Fibroblast of villous mesenchyme (primary cell): ENCODE data around the genes ETNK2, CNTN2, NUAK2 and MFSD4A.

DNA sequence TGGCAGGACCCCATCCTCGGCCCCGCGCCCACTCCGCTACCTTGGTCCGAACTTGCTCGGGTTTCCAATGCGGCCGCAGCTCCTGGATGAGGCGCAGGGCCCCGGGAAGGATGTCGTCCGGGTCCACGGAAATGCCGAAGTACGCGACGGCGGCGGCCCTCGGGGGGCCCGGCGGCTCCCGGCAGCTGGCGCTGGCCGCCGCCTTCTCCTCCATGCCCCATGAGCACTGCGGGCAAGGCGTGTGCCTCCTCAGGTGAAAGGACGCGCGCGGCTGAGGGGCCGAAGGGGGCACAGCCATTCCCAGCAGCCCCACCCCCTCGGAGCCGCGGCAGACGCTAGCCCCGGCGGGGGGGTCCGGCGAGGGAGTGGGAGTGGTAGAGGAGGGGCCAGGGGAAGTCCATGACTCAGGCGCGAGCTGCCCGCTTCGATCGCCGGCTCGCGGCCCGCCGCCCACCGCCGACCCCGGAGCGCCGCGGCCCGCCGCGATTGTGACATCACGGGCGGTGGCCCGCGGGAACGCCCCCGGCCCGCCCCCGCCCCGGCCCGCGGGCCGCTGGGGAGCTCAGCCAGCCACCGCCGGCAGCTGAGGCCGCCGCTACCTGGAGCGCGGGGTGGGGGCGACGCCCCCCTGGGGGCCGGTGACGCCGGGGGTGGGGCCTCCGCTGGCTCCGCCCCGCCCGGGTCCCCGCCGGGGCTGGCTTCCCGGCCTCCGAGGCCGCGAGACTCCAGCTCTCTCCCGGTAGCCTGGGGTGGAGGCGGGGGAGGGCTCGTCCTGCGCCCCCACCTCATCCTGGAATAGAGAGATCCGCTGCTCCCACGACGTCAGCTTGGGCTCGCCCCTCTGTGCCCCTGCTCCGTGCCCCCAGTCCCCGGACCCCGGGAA lies at the start of gene ETNK2:
TSS of gene ETNK2 (minus strand) at position 490 of the 883 bp plus-strand sequence.
- CAGE, long polyA plus RNA = no peak

DNA sequence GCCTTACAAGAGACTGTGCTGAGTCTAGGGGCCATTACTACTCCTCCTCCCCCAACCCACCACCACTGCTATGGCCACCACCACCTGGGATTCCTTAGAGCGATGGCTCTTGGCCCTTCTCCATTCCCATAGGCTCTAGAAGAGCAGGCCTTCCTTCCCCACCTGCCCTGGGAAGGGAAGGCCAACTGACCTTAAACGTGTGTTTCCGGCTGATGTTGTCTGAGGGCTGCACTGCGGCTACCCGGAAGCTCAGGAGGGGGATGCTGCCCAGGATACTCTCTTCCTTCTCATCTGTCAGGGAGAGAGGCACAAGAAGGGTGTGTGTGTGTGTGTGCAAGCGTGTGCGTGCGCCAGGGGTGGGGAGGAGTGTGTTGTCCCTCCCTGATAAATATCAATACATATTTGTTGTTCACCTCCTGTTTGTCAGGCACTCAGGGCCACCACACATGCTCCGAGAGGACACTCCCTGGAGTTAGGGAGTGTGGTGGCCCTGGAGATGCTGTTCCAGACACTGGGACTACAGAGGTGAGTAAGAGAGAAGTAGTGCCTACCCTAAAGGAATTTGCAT lies 51.0 kb upstream of the GOLT1A start:
- CAGE, long polyA plus RNA = no peak

DNA sequence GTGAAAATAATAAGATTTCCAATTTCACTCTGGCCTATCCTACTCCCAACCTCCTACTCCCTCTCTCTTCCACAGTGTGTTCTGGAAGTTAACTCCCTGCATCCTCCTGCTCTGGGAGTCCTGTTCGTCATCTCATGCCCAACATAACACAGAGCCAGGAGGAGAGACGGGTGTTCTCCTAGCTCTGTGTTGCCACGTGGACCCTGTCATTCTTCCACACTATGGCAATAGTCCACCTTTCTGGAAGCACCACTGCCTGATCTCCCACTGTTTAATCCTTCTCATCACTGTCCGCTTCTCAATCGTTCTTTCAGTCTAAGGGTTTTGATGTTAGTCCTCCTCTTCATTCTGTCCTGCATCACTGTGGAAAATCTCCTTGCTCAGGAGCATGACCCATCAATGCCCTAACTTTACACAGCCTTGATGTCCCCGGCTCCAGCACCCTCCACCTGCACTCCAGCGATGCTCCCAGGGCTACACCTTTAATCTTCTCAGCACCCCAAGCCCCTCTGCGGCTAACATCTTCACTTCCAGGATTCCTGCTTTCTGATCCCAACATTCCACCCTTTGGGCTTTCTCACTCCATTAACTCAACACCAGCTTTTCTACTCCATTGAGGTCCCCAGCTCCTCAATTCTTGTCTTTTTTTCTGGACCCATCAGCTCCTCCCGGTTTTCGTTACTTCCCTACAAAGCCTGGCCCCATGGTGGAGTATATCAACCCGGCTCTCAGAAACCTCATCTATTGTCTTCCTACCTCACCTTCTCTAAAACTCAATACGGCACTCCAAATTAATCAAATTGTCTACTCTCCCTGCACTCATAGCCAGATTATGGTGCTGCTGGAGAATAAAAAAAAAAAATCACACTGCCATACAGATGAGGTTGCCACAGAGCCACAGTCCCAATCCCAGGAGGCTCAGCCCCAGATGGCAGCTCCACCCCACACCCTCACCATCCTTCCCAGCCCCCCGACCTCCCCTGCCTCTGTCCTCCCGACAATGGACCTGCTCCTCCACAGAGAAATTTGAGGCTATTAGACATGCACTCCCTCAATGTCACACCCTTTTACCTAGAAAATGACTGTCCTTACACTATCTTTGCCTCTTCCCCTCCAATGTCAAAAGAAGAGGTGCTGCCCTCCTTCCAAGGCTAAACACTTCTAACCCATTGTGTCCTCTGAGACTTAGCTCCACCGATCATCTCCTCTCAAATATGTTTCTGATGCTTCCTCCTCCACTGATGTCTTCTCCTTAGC lies 55.2 kb upstream of the GOLT1A start:
- CAGE, long polyA plus RNA = no peak

DNA sequence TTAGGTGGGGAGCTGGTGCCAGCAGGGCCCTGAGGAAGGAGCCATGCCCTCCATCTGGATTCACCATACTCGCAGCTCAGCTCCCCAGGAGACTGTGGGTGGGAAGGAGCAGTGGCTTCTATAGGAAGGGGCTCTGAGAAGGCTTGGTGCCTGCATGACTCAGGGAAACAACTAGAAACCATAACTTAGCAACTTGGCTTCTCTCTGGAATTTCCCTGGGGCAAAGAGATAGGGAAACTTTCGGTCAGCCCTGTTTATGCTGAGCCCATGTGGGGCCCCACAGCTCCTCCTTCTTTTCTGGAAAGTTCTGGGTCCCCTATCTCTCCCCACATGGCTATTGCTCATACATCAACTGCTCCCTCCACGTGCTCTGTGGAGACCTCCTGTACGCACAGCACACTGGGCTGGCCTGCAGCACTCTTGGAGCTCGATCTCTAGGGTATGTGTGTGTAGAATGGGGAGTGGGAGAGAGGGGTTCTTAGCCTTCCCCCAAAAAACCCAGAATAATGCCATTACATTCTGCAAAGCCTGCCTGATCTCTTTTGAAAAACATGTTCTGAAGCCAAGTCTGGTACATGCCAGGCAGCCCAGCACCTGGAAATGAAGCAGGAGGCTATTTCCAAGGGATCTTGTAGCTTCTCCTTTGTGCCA lies 39.3 kb downstream of the PLEKHA6 start:
- CAGE, long polyA plus RNA = no peak

- CAGE, long polyA plus RNA = no peak
These were observed 24.8 kb downstream of the PLEKHA6 start for GRCh38 chr1:204334913-204335282.

DNA sequence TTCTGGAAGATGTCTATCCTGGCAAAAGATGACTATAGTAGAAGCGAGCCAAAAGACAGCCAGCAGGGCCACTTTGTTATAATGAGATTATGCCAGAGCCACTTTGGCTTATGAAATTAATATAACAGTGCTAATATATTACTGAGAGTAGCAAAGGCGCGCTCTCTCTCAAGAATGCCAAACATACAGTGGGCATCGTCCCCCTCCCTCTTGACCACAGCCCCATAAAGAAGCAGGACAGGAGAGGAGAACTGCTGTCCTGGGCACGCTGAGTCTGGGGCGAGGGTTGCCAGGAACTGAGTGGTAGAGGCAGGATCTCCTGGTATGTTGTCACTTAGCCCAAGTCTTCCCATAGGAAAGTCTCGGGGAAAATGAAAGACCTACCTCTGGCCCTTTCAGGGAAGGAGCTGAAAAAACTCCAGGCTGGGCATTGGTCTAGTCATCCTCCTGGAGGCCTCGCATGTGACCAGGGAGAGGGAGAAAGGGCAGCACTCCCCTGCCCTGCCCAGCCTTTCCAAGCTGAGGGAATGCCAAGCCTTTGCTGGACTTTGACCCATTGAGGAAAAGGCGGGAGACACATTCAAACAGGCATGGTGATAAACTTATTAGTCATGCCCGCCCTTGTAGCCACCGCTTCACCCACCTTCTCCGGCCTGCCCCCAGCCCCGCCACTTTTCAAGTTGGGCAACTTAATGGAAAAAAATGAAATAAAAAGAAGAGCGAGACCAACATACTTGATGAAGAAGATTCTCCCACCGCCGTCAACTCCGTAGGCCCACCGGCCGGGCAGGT lies 17.3 kb upstream of the PLEKHA6 start:
- CAGE, long polyA plus RNA = no peak

DNA sequence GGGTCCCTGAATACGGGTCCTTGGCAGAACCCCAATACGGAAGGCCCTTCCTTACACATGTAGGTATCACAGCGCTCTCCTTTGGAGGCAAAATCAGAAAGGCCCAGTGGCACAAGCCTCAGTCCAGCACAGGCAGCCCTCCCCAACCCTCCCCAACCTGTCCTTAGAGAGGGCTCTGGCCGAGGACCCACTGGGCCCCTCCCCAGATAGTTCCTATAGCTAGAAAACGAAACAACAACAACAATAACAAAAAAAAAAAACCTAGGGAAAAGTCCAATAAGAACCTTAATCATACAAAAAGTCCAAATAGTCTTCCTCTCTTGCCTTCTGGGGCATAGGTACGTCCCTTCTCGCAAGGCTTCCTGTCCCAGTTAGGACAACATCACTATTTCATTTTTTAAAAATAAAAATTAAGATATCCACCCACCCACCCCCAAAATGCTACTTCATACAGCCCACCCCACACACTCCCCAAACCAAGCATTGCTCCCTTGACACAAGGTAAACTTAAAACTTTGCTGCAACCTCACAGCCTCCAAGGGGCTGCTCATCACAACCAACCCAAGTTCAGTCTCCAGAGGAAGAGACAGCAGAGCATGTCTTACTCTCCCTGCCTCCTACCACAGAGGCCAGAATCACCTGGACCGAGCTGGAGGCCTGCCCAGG lies 12.6 kb upstream of the PPP1R15B start:
- CAGE, long polyA plus RNA = no peak

- CAGE, long polyA plus RNA = no peak
These were observed 32.2 kb upstream of the PPP1R15B start for GRCh38 chr1:204443795-204444242.

- CAGE, long polyA plus RNA = no peak
These were observed 5.0 kb downstream of the MDM4 start for GRCh38 chr1:204521101-204521693.

DNA sequence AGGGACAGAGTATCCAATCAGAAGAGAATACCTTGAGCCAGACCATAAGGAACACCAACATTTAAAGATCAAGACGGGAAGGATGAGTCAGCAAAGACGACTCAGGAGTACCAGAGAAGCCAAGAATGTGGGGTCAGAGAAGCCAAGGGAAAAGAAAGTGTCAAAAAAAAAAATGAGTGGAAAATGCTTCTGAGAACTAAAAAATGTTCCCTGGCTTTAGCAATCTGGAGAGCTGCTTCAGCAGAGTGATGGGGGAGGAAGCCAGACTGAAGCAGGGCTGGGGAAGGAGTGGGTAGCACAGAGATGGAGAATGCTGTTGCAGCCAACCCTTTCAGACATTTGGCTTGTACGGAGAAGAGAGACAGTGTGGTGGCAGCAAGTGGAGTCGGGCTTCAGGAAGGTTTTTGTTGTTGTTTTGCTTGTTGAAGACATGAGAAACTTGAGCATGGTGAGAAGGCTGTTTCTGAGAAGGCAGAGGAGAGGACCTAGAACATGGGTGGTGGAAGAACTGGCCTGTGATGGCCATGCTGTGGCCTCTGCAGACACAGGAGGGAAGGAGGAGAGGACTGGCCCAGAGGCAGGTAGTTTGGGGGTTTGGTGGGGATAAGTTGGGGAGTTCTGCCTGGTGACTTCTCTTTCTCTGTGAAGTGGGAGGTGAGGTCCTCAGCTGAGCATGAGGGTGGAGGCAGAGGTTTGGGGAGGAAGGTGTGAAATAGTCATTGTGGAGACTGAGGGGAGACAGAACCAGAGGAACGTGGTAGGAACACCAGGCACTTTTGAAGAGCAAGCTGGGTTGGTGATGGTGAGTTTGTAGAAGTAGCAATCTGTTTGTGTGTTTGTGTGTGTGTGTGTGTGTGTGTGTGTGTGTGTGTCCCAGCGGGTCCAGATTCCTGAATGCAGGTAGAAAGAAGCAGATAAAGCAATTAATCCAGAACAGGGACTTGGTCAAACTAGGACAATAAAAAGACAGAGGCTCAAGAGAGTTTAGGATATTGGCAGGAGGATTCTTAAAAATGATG lies 14.7 kb downstream of the LRRN2 start:
- CAGE, long polyA plus RNA = no peak

- CAGE, long polyA plus RNA = no peak
These were observed 52.4 kb upstream of the CNTN2 start for GRCh38 chr1:204990534-204991097.

DNA sequence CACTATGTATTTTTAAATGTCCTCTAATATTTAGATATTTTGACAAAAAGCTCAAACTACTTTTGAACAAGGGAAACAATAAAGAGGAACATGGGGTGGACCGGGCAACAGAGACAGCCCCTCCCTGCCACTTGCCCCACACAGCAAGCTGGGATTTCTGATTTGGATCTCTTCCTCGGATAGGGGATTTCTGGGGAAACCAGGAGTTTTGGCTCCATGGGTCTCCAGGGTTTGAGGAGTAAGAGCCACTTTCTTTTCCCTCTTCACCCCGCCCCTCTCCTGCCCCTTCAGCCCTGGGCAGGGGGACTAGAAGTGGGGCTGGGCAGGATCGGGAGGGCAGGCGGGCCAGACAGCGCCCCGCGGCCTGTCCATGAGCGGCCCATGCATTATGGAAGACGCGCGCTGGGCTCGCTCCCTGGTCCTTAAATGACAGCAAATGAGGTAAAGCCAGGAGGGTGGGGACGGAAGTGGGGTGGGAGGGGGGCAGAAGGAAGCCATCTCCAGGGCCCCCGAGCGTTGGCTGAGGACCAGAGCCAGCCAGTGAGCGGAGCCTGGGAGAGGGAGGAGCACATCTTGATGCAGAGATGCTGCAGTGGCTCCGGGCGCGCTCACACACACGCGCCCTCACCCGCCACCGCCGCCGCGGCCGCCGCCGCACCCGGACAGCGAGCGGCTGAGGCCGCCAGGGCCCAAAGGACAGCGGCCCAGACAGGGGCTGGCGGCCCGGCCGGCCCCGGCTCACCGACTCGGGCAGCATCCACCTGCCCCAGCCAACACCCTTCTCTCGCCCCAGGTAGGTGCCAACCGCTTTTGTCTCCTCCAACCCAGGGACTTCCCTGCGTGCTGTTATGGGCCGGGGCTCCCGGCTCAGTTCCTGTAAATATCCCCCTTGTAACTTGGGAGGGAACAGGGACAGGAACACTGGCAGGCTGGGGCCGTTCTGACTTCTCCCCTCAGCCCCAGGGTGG lies at the start of gene CNTN2:
TSS of gene CNTN2 (plus strand) at position 611 of the 968 bp plus-strand sequence.
- CAGE, long polyA plus RNA = no peak

- CAGE, long polyA plus RNA = no peak
These were observed 19.8 kb downstream of the TMCC2 start for GRCh38 chr1:205247319-205248072.

- CAGE, long polyA plus RNA = no peak
These were observed at the start of gene NUAK2 for GRCh38 chr1:205321128-205322410. Gene NUAK2 (minus strand): TSS chr1:205321745.

GRCh38 chr1:205568506-205569486 lies at the start of gene MFSD4A:
Gene MFSD4A (plus strand): TSS chr1:205569014.
- CAGE, long polyA plus RNA = no peak

- CAGE, long polyA plus RNA = no peak
These were observed 17.4 kb downstream of the ELK4 start for GRCh38 chr1:205614242-205614932.

DNA sequence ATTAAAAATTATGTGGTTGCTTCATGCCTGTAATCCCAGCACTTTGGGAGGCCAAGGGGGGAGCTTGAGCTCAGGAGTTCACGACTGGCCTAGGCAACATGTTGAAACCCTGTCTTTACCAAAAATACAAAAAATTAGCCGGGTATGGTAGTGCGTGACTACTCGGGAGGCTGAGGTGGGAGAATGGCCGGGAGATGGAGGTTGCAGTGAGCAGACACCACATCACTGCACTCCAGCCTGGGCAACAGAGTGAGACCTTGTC lies 2.1 kb downstream of the ELK4 start:
- CAGE, long polyA plus RNA = no peak

DNA sequence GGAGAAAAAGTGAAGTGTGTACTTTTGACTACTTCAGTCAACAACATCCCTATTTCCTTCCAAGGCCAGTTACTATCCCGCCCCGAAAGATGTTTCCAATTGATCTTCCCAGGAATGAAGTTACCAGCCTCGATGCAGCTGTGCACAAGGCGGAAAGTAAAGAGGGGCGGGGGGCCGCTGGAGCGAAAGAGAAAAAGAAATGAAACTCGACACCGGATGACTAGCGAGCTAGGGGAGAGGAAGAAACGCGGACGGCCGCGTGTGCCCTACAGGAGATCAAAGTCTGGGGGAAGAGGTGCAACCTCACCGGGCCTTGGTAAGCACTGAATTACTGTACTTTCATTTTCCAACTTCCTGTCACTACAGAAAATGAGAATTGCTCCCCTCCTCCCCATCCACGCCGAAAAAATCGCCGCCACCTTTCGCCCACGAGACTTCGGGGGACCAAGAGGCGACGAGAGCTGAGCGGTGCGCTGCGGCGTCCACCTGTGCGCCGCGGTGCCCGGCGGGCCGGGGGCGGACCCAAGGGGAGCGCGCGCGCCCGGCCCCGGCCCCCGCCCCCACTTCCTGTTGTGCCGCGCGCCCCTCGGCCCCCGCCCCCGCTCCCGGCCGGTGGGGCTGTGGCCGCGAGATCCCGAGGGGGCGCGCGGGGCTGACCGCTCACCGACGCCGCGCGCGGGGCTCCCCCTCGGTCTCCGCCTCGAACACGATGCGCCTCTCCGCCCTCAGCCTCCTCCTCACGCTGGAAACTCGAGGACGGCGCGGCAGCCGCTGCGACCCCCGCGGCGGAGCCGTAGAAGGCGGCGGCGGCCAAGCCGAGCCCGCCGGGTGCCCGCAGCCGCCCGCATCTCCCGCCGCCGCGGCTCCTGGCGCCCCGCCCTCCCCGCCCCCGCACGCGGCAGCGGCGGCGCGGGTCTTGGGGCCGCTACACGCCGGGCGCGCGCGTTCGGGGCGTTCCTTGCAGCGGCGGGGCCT lies 556 bp downstream of the ELK4 start:
- CAGE, long polyA plus RNA = no peak

DNA sequence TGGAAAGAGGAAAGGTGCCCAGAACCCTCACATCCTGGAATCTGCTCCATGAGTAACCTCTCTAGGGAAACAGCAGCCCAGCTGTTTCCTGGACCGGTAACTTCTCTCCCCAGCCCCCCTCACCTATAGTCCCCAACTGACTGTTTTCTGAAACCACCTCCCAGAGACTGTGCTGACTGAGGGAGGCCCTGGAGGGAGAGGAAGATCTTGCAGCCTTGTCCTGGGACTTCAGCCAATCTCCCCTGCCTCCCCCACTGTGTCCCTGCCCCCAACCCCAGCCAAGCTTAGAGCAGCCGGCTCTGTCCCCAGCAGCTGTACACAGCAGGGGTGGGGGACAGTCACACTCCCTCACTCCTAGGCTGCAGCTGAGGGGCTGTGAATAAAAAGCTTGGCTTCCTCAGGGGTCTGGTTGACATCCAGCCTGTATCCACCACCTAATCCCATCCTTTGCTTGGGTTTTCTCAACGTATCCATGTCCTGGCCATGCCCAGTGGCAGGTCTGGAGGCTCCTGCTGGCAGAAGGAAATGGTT lies 20.8 kb upstream of the SLC45A3 start:
- CAGE, long polyA plus RNA = no peak

DNA sequence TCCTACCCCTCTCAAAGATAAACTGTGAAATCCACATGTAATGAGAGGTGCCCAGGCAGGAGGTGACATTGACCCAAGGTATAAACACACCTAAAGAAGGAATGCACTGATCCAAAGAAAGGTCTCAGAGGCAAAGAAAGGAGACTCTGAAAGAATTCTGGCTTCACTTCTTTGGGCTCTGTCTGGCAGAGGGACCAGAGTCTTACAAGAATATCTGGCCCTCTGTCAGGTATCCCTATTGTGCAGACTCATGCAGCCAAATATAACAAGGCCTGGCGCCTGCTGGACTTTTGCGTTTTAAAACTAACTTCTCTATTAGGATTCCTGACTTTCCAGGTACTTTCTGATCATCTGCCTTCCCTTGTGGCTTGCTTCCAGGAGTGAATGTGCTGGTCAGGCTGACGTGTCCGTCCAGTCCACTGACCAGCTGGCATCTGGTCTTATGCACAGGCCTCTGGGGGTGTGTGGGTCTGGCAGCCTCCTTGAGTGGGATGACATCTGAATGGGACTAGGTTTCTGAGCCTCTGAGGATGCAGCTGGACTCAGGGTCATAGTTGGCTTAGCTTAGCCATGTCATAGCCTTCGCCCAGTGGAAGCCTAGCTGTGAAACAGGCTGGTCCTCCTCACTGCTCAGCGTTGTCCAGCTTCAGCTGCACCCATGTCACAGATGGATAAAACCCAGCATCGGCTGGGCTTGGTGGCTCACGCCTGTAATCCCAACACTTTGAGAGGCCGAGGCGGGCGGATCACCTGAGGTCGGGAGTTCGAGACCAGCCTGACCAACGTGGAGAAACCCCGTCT lies 8.7 kb upstream of the RAB29 start:
- CAGE, long polyA plus RNA = no peak